Spinal cord (tissue), 3 donors: ENCODE measurements around the genes TMEM214, EMILIN1 and C2orf16.

DNA sequence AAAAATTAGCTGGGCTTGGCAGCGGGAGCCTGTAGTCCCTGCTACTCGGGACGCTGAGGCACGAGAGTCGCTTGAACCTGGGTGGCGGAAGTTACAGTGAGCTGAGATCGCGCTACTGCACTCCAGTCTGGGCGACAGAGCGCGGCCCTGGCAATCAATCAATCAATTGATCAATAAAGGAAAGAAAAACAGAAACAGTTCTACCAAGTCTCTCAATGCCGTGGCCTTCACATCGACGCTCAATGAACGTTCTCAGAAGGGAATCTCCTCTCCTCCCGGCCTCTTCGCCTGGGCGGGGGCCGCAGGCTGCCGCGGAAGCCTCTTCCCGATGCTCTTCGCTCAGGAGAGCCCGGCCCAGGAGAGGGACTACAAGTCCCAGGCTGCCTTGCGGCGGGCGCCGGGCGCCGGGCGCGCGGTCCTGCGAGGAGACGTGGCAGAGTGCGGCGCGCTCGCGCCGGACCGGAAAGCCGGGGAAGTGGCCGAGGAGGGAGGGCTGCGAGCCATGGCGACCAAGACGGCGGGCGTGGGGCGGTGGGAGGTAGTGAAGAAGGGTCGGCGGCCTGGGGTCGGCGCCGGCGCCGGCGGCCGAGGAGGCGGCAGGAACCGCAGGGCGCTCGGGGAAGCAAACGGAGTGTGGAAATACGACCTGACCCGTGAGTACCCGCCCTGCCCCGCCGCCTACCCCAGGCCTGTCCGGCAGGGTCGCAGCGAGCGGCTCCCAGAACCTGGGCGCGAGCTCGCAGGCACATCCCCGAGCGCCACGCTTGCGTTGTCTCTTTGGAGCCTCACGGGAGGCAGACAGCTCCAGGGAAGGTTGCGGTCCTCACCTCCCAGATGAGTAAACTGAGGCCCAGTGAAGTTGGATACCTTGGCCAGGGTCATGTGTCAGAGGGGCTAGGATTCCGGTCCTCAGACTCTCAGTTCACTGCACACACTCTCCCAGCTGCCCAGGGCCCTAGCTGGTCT is at the start of gene TMEM214:
TMEM214 (plus strand) TSS at position 452 of the 966 bp plus-strand sequence.
- PRO-cap: no peak
- RAMPAGE, long total RNA: no peak

GRCh38 chr2:27033491-27034579 is 1.1 kb downstream of the TMEM214 start:
- PRO-cap: no peak
- RAMPAGE, long total RNA: no peak

DNA sequence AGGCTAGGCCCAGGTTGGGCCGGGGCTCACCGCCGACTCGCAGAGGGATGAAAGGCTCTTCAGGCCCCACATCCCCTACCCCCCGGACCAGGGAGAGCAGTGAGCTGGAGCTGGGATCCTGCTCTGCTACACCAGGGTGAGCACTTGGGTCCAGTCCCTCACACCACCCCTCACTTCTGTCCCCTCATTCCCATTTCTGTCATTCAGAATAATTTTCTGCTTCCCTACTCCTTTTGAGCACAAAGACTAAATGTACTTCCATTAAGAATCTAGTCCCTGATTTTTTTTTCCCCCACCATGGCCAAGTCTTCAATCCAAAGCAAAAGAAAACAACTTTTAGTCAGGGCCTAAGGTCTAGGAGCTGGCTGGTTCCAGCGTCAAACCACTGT is 1.9 kb downstream of the OST4 start:
- PRO-cap: no peak
- RAMPAGE, long total RNA: no peak

GRCh38 chr2:27078088-27079223 is at the start of gene EMILIN1:
EMILIN1 (plus strand) TSS chr2:27078615.
- PRO-cap: no peak
- RAMPAGE, long total RNA: start-site peak on the plus strand at chr2:27078606-27078657, 509 and 254 reads in 2 replicates

- PRO-cap: no peak
- RAMPAGE, long total RNA: no peak
Observed at GRCh38 chr2:27126388-27126836, 2.8 kb downstream of the ABHD1 start.

GRCh38 chr2:27127820-27129069 is 4.6 kb downstream of the ABHD1 start:
- PRO-cap: no peak
- RAMPAGE, long total RNA: no peak

GRCh38 chr2:27271498-27272146 is 3.6 kb upstream of the DNAJC5G start:
- PRO-cap: no peak
- RAMPAGE, long total RNA: no peak

DNA sequence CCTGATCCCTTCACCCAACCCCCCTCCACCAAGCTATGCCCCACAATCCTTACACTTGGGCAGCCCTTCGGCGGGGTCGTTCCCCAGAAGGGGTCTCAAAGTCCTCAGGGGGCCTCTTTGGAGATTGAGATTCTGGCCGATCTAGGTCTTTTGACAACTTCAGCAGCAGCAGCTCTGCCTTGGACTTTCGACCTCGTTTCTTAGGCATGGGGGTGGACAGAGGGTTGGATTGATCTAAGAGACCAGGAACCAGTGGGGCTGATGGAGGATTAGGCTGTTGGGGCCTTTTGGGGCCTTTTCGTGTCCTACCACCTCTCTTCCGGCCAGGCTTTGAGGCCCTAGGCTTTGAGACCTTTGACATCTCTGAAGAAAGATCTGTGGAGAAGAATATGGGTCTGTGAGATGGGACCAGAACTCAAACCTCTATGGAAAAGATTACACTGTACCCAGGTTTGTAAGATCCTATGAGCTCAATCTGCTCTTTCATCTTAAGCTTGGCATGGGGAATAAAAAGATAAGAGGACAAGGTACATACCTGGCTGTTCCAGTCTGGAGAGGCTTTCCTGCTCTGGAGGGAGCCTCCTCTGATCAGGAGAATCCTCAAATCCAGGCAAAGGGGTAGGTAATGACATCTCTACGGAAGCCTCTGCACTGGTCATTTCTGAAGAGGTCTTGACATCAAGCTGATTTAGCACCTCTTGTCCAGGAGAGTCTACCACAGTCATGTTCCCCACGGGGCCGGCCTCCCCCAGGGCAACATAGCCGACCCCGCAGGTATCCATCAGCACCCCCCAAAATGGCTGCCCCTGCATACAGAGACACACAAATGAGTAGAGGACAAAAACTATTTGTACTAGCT is 13.6 kb downstream of the GTF3C2 start:
- PRO-cap: no peak
- RAMPAGE, long total RNA: no peak

- PRO-cap: no peak
- RAMPAGE, long total RNA: no peak
Observed at GRCh38 chr2:27496953-27497559, 417 bp downstream of the GCKR start.

- PRO-cap: no peak
- RAMPAGE, long total RNA: no peak
Observed at GRCh38 chr2:27537277-27537492, at the start of gene C2orf16. C2orf16 (plus strand) TSS chr2:27537386.

- PRO-cap: no peak
- RAMPAGE, long total RNA: no peak
Observed at GRCh38 chr2:27629718-27630252, 935 bp downstream of the GPN1 start.

GRCh38 chr2:27701502-27702002 is 37.9 kb downstream of the SLC4A1AP start:
- PRO-cap: no peak
- RAMPAGE, long total RNA: no peak

DNA sequence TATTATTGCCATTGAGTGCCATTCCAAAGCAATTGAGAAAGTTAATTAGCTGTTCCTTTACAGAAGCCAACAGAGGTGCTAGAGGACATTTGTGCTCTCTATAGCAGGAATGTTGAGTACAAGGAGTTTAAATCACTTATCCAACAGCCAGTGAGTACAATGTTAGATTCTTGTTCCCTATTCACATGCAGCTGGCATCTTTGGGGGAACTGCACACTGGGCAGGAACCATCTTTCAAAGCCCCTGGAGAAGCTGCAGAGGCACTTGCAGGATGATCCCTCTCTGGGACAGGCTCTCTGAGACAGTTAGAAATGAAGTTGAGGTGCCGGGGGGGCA is 9.3 kb upstream of the MRPL33 start:
- PRO-cap: no peak
- RAMPAGE, long total RNA: no peak

DNA sequence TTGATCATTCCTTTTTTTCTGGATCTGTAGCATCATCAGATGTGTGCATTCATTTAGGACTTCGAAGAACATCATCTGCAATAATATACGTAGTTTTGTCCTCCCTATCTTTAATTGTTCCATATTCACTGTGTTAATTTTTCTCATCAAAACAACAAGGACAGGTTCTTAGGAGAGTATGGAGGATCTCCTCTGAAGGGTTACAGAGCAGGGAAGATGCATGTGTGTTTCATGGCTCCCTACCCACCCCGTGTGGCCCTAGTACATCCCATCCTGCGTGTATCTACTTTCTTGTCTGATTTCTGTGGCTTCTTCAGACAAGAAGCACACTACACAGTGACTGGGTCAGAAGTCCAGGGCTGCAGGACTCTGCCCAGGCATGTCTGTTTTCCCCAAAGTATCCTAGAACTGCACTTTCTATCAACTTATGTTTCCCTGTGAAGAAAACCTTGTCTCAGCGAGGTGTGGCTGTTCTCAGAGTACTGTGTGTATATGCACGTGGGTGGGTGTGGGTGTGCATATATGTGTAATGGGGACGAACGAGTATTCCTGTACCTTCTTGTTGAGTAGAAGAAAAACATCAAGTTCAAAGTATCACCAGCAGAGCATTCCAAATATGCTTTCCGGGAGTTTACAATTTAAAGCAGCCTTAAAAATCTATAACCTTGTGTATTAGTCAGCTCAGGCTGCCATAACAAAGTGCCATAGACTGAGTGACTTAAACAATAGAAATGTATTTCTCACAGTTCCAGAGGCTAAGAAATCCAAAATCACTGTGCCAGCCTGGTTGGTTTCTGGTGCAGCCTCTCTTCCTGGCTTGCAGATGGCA is 220.3 kb upstream of the FOSL2 start:
- PRO-cap: no peak
- RAMPAGE, long total RNA: no peak

DNA sequence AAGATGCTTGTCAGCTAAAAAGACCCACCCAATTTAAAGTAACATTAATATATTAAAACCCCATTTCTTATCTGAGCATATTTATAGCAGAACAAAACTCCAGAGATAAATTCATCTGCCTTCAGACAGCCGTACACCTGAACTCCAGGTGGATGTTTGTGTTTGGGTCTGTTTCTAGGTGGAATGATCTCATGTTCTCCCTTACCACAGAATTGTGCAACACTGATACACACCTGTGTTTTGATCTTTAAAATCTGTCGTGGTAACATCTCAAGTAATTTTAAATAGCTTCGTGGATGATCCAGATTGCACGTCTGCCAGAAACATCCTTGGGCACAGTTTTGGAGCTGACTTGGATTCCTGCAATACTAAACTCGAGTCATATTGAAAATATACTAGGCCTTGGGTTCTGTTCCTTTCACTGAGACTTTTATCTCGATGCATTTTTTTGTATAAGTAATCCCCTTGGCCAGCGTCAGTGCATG is 207.5 kb upstream of the FOSL2 start:
- PRO-cap: no peak
- RAMPAGE, long total RNA: no peak

- PRO-cap: no peak
- RAMPAGE, long total RNA: no peak
Observed at GRCh38 chr2:28333623-28334250, 58.9 kb upstream of the FOSL2 start.

DNA sequence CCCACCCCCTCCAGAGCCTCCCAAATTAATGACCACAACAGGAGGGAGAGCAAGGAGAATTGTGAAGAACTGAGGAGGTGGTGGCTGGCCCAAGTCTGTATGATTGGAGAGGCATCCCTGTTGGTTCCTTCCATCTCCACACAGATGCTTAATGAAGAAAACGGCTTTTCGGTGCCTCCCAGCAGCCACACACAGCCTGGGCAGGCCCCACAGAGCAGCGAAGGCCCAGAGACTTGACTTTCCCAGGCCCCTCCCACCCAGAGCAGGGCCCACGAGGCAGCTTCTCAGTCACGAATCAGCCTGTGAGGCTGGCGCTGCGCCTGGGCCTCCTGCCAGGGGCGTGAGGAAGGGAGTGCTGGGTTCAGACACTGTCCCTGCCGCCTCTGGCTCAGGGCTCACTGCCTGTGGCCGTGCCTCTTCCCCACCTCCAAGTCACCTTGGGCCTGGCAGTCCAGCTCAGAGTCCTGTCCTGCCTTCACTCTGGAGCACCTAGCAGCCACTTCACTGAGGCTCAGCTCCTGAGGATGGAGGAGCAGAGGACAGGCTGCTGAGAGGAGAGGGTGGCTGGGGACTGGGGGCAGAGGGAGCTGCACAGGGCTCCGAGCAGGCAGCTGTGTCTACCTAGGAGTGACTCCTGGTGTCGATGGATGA is 36.6 kb upstream of the FOSL2 start:
- PRO-cap: no peak
- RAMPAGE, long total RNA: no peak

DNA sequence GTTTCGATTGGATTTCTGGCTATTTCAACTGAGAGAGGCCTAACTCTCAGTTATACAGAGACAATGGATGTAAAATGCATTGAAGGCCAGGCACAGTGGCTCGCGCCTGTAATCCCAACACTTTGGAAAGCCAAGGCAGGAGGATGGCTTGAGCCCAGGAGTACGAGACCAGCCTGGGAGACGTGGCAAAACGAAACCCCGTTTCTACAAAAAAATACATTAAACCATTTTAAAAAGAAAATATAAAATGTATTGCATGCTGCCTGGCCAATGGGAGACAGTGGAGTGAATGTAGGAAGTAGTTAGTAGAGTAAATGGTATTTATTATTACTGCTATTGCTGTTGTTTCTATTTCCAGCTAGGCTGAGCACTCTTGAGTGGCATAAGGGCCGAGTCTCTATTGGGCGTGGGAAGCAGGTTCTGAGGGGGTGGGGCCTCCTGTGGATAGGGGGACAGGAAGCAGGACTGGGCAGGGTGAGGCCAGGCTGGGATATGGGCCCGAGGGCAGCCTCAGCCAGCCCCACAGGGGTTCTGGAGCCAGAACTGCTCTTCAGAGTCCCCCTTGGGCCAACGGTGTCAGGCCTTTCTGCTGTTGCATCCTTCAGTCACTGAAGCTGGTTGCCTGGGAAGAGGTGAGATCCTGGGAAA is 26.9 kb upstream of the FOSL2 start:
- PRO-cap: no peak
- RAMPAGE, long total RNA: no peak

- PRO-cap: no peak
- RAMPAGE, long total RNA: no peak
Observed at GRCh38 chr2:28366264-28367058, 26.2 kb upstream of the FOSL2 start.

DNA sequence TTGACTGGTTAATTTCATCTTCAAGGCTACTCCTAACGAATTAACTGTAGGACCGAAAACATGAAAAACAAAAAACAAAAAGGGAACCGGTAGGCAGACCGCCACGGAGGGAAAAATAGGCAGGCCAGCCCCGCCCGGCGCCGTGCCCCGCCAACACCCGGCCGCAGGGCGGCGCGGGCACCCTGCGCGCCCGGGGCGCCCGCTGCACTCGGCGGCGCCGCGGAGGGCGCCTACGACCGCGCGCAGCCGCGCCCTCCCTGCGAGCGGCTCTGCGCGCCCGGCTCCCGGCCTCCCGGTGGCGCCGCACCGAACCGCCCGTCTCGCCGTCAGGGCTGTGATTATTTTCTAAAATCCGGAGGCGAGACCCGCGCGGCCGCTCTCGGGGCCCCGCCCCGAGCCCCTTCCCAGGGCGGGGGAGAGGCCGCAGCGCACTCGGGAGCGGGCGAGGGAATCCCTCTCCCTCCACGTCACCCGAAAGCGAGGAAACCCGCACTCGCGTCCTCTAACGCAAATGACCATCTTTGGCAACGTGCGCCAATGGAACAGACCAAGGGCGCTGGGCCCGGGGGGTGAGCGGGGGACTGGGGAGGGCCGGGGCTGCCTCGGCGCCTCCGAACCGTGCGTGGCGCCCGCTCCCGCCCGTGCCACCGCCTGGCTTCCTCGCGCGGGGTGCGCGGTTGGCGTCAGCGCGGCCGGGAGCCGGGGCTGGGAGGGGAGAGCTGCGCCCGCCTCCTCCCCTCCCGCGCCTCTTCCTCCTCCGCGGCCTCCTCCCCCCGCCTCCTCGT is 490 bp upstream of the FOSL2 start:
- PRO-cap: bidirectional peak, plus-strand start outside the sequence, minus-strand start at position 653 of the sequence
- RAMPAGE, long total RNA: no peak